H4 (cell line): Measurements from ENCODE around the gene ADAMTS8.

GRCh38 chr11:130318739-130319057, 4.0 kb upstream of the ZBTB44 start:
- RAMPAGE, long total RNA, result no peak

DNA sequence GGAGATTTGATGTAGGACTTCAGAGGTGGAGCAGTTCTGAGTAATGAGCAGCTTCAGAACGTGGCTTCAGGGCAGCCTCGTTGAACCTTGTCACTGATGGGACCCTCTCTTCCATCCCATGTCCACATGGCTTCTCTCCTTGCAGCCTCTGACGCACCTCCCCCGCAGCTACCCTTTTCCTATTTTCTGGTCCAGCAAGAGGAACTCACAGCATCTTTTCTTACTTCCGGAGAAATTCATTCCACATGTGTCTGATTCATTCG, 27.8 kb downstream of the ADAMTS8 start:
- RAMPAGE, long total RNA, result no peak

GRCh38 chr11:130427375-130428665, at the start of gene ADAMTS8:
ADAMTS8 (minus strand) TSS chr11:130428609.
- RAMPAGE, long total RNA, result no peak

GRCh38 chr11:130428758-130429081, 311 bp upstream of the ADAMTS8 start:
- RAMPAGE, long total RNA, result no peak

DNA sequence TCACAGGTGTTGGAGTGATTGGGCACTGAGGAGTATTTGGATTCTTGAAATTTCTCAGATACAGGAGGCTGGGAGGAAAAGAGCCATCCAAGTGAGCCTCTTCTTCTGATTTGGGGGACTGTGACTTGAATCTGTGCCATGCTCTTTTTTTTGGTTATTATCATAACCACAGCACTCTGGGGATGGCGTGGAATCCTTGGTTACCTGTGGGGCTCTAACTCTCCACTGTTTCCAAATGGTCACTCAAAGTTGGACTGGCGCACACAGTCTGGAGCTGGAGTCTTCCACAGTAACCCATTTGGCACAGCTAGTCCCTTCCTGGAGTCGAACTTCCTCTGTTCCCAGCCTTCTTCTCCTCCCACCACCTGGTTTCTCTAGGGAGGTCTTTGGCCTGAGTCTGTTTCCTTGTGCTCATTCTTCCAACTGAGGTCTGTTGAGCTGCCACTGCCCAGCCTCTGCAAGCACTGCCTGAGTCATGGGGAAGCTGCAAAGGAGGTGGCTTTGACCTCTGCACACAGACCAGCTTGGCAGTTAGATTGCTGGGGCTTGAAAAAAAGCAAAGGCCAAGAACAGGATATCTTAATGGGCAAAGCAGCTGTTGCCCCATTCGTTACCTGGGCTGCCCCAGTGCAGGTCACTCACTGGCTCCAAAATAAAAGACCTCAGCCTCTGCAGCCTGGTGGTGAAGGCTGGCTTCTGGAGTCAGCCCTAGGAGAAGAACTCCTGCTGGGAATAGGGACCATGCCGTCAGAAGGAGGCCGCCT, 2.8 kb downstream of the ADAMTS15 start:
- RAMPAGE, long total RNA, result no peak

DNA sequence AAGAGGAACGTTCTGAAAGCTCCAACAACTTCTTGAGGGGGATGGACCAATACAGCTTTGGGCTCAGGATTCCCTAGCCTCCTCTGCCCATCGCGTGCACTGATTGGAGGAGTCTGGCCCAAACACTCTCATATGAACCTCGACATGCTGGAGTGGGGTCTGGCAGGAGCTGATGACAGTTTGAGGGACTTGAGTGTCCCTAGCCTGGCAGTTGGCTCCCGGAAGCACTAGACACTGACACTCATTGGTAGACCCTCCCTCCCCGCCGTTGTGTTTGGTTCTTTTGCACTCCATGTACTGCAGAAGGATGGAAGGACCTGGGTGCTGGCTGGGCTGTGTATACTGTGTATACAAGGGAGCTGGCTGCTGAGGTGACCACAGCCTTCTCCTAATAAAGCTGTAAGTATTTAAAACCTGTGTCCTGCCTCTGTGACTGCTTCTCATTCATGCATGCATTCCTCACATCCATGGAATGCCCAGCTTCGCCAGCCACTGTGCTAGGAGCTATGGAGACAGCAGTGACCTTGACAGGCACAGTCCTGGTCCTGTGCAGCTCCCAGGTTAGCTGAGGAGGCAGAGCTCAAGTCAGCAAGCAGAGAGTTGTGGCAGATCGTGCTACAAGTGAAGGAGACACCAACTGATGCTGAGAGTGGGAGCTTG, 27.9 kb downstream of the ADAMTS15 start:
- RAMPAGE, long total RNA, result no peak

- RAMPAGE, long total RNA, result no peak
Measured at GRCh38 chr11:130528811-130529251, 80.4 kb downstream of the ADAMTS15 start.

DNA sequence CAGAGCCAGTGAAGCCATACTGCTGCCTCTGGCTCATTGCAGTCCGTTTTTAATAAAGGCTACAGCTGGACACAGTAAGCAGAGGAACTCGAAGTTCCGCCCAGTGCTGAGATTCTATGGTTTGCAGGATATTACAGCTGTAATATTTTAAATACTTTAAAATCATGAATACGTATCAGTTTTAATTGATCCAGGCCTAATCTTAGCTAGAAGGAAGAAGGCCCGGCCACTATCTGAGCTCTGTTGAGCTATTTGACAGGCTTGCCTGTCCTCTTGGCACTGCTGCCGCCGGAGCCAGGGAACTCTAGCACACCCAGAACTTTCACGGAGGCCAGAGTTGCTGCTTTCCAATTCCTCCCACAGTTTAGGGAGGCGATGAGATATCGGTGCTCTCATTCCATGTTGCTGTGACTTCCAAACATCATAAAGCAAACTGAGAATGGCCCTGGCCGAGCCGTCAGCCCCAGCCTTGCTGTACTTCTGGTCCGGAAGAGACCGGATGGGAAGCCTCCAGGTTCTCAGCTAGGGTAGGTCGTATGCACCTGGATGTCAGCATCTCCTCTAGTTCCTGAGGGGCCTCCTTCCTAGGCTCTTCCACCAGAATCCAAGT, 200.1 kb downstream of the ADAMTS15 start:
- RAMPAGE, long total RNA, result no peak

DNA sequence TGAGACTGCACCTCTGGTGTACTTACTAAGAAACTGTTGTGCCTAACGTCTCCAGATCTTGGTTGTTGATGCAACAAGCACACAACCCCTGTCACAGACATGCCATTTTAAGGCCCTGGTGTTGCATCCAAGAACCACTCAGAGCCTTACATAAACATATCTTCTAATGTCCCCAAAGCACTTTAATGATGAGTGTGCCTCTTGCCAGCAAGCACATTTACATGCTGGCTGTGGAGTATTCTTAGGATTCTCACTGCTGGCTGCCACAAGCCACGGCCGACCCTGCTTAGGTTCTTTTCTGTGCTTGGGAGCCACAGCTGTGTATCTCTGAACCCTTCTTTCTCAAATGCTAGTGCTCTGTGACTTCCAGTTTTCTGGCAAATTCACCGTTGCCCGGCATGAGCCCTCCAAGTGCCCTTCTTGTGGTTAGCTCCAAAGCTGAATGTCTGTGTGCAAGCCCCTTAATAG, 201.4 kb downstream of the ADAMTS15 start:
- RAMPAGE, long total RNA, result no peak

GRCh38 chr11:130726017-130726723, 190.1 kb downstream of the SNX19 start:
- RAMPAGE, long total RNA, result no peak

DNA sequence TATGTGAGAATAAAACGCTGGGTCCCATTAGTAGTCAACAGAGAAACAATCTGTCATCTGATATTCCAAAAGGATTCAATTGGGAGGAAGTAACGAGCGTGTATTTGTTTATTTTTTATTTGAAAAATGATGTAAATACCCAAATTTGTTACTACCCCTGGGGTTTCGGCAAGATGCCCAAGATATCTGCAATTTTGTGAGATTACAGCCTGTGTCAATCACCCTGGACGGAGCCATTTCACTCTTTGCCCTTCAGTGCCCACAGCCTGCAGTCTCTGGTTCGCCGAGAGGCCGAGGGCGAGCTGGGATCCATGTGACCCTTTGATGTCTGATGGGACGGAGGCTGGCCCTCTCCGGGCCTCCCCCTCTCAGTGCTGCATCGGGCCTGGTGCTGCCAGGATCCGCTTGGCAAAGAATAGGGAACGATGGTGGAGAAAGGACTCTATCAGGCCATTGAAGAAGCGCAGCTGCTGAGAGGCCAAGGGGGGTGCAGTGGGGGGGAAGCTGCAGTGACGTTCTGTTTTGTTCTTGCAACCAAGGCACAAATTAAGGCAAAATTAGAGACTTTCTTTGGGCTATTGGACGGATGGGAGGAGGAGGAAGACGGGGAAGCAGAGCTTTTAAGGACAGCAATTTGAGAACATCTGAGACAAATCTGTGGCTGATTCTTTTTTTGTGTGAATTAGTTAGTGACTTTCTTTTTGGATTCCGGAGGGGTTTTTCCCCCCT, 214.3 kb downstream of the NTM start:
- RAMPAGE, long total RNA, result no peak

DNA sequence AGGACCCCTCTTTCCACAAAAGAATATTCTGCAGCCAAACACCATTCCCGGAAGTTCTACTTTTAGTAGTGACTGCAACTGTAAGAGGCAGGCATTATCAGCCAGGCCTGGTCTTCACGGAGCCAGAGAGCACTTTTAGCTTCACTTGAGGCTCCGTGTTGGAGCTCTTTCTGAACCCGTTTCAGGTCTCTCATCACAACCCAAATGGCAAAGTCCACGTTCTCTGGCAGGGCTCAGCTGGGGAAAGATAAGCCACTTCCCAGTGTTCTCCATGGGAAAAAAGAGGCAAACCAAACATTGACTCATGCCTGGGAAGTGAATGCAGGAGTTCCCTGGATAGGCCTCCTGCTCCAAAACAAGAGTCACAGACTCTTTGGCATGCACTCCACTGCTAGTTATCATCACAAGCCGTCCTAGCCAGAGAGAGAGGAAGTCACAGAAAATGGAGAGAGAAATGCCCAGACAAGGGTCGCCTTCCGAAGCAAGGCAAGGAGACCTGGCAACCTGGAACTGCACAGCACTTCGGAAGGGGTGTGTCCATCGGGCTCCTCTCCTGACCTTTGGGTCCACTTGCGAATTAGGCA, 11.6 kb downstream of the OPCML start:
- RAMPAGE, long total RNA, result no peak

GRCh38 chr11:133541477-133542160, 9.3 kb upstream of the OPCML start:
- RAMPAGE, long total RNA, result no peak

GRCh38 chr11:133810291-133810679, 35.0 kb downstream of the SPATA19 start:
- RAMPAGE, long total RNA, result no peak

GRCh38 chr11:133950504-133951329, 6.1 kb downstream of the IGSF9B start:
- RAMPAGE, long total RNA, result no peak

GRCh38 chr11:133970732-133971017, 13.9 kb upstream of the IGSF9B start:
- RAMPAGE, long total RNA, result no peak

DNA sequence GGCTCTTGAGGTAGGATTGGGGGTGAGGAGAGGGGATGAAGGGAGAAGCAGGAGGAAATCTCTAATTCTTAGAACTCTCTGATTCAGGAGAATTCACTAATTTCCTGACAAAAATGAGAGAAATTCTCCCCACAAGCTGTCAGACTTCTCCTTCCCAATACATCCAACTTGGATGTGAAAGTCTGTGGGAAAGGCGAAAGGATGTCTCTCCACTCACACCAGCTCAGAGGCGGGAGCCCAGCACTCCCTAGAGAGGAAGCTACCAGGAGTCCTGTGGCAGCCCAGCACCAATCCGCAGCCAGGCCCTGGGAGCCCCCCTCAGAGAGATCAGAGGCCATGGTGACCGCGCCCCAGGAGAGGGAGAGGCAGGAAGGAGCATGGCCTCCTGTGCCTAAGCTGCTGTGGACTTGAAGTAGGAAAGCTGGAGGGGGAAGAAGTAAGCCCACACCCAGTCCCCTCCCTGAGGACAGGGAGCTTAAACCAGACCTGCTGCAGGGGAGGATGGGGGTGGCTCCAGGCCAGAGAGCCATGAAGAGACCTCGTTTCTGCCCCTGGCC, 24.3 kb upstream of the IGSF9B start:
- RAMPAGE, long total RNA, result no peak

GRCh38 chr11:134039184-134039693, 29.6 kb upstream of the JAM3 start:
- RAMPAGE, long total RNA, result no peak

DNA sequence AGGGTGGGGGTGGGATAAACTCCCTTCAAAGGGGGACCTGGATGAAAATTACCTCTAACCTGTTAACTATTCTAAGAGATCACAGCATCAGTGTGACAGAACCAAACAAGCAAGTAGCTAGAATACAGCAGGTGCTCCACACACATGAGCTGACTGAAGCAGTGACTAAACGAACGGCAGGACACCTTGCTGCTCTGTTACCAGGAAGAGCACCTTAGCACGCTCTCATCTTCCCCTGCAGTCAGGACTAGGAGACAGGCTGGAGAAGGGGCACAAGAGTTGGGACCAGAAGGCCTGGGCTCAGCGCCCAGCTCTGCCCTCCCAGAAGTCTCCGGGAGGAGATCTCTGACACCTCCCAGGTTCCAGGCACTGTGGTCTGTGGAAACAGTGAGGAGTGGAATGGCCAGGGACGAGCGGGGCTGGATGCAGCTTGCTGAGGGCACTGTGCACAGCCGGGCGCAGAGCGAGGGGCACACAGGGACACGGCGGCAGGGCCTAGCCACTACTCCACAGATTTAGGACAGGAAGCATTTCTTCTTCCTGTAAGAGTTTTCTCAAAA, 67.8 kb downstream of the NCAPD3 start:
- RAMPAGE, long total RNA, result no peak

- RAMPAGE, long total RNA, result no peak
Measured at GRCh38 chr11:134255021-134255335, 1.6 kb downstream of the ACAD8 start.